Mesangial cell (primary cell): ENCODE results near the genes OGFR, COL9A3 and COL20A1.

DNA sequence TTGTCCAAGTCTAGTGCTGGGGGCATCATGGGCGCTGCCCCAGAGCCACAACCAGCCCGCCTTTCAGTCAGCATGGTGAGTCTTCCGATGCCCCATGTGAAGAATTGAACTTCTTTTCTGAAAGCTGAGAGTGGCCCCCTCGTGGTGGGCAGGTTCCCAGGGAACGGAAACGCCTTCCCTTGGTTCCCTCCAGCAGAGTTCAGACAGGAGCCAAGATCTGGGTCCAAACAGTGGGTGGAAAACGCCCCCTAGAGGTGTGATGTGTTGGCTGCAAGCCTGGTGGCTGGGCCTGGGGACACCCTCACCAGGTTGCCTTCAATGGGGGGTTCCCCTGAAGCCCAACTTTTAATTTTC lies 4.9 kb upstream of the MRGBP start:
- RAMPAGE, long total RNA = no peak

GRCh38 chr20:62804366-62805137 lies at the start of gene OGFR:
Gene OGFR (plus strand): TSS chr20:62804835.
- RAMPAGE, long total RNA = start-site peak on the plus strand at chr20:62804826-62804840, 114 reads

GRCh38 chr20:62816892-62817922 lies at the start of gene COL9A3:
Gene COL9A3 (plus strand): TSS chr20:62817050.
- RAMPAGE, long total RNA = no peak

GRCh38 chr20:62831378-62831951 lies 14.6 kb downstream of the COL9A3 start:
- RAMPAGE, long total RNA = no peak

- RAMPAGE, long total RNA = no peak
Measured at GRCh38 chr20:62911691-62912455, 14.4 kb downstream of the DIDO1 start.

GRCh38 chr20:62924057-62925347 lies 1.8 kb downstream of the DIDO1 start:
- RAMPAGE, long total RNA = no peak

- RAMPAGE, long total RNA = no peak
Measured at GRCh38 chr20:62961333-62961540, 8.7 kb downstream of the SLC17A9 start.

- RAMPAGE, long total RNA = no peak
Measured at GRCh38 chr20:62968900-62969547, 16.5 kb downstream of the SLC17A9 start.

DNA sequence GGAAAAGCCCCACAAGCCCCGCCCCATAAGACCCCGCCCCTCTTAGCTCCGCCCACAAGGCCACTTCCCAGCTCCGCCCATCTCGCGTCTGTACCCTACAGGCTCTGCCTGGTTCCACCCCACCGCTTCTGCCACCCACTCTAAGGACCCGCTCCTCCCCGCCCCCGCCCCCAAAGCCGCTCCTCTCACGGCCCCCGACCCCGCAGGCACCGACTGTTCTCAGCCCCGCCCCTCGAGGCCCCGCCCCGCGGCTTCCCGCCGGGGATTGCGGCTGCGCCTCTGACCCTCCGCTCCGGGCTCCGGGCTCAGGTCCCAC lies 65.0 kb upstream of the BHLHE23 start:
- RAMPAGE, long total RNA = no peak

- RAMPAGE, long total RNA = no peak
Measured at GRCh38 chr20:63196767-63197180, 19.2 kb downstream of the YTHDF1 start.

DNA sequence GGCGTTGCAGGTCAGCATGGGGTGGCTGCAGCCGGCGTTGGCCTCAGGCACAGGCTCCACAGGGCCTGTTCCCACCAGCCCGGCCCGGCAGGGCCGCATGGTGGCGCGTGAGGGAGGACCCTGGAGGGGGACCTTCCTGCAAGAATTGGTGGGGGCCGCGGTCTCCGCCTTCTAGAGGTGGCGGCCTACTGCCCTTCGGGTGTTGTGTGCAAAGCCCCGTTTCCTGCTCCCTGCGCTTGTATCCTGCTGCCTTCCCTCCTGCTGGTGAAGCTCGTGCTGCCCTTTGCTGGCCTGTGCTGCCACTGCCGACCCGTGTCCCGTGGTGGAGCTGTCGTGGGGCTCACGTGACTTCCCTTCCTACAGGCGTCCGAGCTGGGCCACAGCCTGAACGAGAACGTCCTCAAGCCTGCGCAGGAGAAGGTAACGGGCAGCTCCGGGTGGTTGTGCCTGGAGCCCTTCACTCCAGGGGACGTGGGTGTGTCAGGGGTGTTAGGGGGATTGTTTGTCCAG lies 8.4 kb upstream of the COL20A1 start:
- RAMPAGE, long total RNA = no peak

GRCh38 chr20:63293056-63293482 lies at the start of gene COL20A1:
Gene COL20A1 (plus strand): TSS chr20:63293186.
- RAMPAGE, long total RNA = no peak

- RAMPAGE, long total RNA = no peak
Measured at GRCh38 chr20:63428059-63428266, 44.5 kb downstream of the KCNQ2 start.

- RAMPAGE, long total RNA = no peak
Measured at GRCh38 chr20:63432592-63432992, 39.9 kb downstream of the KCNQ2 start.

DNA sequence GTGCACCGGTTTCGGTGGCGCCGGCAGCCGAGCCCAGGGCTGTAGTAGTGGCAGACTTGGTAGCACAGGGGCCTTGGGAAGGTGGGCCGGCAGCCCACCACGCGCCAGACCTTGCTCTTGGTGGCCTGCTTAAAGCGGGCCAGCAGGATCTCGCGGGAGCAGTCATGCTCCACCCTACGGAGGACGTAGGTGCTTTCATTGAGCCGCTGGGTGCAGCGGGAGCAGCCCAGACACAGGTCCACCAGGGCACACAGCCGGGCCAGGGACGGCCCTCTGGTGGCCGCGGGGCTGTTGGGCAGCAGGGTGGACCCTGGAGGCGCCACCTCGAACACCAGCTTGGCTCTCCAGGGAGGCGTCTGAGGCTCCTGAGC lies 1.2 kb downstream of the HELZ2 start:
- RAMPAGE, long total RNA = no peak

DNA sequence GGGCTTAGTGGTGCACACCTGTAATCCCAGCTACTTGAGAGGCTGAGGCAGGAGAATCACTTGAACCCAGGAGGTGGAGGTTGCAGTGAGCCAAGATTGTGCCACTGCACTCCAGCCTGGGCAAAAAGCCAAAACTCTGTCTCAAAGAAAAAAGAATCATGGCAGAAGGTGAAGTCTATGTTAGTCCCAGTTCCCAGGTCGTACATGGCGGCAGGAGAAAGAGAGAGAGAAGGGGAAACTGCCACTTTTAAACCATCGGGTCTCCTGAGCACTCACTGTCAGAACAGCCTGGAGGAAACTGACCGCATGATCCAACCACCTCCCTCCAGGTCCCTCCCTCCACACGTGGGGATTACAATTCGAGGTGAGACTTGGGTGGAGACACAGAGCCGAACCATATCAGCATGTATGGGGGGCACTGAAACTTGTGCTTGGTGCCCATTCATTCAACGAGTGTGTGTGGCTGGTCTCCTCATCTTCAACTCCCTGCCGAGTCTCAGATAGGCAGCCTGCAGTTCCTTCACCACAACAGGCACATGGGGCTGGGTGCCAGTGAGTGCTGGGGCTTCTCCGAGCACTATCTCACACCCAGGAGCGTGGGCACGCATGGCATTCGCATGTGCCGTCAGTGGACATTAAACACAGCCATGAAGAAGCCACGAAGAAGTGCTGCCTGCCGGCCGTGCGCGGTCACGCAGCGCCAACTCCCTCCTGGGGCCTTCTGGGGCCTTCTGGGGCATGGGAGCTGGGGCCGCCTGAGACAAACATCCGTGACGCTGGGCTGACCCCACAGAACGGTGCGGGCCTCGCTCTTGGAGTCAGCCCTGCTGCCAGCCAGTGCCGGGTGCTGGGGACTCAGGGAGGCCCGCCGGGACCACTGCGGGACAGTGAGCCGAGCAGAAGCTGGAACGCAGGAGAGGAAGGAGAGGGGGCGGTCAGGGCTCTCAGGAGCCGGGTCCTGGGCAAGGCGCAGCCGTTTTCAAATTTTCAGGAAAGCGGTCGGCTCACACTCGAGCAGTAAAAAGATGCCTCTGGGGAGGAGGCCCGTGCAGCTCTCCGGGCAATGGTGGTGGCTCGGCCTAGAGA lies 775 bp upstream of the RTEL1 start:
- RAMPAGE, long total RNA = no peak

DNA sequence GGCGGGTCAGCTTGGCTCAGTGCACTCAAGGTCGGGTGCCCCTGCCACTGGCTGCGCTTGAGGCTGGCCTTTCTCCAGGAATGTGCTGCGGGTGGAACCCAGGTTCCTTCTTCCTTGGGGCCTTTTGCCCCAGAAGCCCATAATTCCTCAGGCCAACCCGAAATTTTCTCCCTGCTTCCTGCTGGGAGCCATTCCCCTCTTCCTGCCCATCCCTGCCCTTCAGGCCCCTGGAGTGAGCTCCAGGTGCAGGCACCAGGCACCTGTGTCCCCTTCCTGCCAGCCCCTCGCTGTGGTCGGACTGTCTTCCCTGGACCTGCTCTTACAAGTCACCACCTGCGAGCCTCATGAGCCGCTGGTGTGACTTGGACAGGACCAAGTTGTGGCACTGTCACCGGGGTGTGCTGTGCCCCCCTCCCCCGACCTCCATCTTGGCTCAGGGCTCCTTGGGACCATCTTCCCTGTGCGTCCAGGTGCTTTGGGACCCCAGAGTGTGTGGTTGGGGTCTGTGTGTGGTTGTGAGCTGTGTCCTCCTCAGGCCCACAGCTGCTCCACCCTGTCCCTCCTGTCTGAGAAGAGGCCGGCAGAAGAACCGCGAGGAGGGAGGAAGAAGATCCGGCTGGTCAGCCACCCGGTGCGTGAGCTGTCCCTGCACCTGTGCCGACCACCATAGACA lies 5.1 kb upstream of the TNFRSF6B start:
- RAMPAGE, long total RNA = no peak

- RAMPAGE, long total RNA = no peak
Measured at GRCh38 chr20:63787754-63788181, 43.3 kb downstream of the ZBTB46 start.

- RAMPAGE, long total RNA = no peak
Measured at GRCh38 chr20:63791651-63792148, 39.4 kb downstream of the ZBTB46 start.

- RAMPAGE, long total RNA = no peak
Measured at GRCh38 chr20:63854733-63855689, 6.3 kb upstream of the ABHD16B start.